Measurements from ENCODE around the gene DCLK2.

DNA sequence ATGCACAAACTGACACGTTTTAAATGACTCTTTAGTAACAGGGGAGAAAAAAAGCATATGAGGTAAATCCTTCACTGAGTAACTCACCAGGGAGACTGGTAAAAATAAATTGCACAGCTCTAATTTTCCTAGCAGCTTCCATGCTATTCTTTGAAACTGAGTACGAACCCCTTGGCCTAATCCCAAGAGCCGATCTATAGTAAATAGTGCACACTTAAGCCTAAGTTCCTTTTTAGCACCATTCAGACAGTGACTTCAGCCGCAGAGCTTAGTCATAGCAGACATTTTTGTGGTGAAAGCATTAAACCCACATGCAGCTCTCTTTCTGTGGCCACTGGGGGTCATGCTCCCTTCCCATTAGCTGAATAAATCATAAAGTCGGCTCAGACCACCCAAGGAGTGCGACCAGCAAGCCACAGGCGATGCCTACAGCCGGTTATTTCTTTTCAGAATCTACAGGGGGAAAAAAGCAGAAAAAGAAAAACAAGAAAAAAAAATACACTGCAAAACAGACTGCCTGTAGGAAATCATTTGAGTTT lies 215.8 kb upstream of the GYPA start:
- PRO-cap: unidirectional peak, plus-strand start at position 386 of the sequence

- PRO-cap: no peak
Observed at GRCh38 chr4:145182928-145183371, 2.6 kb upstream of the OTUD4 start.

DNA sequence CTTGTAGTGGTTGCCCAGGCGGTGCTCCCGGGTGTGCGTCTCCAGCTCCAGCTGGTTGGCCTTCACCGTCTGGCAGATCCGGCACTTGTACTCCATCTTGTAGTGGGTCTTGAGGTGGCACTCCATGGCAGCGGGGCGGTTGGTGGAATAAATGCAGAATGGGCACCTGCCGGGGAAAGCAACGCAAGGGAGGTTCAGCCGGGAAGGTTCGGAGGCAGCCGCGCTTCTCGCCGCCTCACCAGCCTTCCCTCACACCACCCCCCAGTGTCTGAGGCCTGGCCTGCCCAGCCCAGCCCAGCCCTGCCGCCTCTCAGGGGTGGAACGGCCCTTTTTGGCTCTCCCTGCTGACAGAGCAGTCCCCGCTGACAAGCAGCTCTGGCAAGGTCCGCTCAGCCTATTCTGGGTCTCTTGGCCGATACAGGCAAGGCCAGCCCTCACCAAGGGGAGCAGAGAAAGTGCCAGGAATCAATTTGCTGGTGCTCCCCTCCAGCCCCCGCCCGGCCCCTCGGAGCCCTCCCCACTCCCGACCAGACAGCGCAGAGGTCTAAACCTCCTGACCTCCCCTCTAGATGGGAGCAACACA lies 81.6 kb downstream of the C4orf51 start:
- PRO-cap: no peak

DNA sequence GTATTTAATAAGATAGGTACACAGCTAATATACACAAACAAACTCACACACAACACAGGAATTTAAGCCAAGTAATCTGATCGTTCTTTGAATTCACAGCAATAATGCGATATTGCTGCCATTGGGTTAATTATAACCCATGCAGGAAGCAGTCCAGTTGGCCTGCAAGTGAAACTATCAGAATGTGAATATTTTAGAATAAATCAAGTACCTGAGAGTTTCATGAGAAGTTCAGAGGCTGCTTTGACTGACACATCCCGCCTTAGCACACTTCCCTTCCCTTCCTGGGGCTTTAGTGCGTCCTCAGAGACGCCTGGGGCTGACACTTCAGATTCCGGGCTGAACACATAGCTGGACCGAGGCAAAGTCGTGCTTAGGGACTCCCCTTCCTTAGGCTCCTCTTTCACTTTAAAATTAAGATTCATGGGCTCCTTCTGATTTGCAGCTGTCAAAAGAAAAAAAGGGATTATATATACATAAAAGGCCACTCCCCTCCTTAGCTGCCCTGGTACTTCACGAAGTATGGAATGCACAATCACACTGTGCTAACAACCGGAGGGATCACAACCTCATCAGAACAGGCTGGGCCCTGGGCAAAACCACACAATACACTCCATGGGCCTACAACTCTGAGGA lies 68.5 kb downstream of the ZNF827 start:
- PRO-cap: no peak

DNA sequence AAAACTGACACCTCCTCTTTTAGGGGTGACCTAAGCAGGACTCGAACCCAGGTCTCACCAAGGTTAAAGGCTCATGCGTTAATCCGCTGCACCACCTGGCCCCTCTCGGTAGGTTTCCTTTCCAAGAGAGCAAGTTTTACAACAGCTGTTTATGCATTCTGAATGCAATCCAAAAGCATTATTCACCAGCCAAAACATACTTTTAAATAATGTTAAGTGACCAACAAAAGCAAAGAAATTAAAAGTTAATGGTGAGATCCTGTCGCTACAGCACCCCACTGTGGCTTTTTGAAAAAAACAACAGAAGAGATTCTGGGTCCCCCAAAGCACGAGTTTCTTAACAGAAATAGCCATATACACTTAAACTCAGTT lies 51.4 kb downstream of the ZNF827 start:
- PRO-cap: unidirectional peak, minus-strand start at position 107 of the sequence

GRCh38 chr4:145935596-145936443 lies 2.8 kb downstream of the ZNF827 start:
- PRO-cap: bidirectional peak, plus-strand start at chr4:145935823, minus-strand start at chr4:145935790; bidirectional peak, plus-strand start at chr4:145936193, minus-strand start at chr4:145936106

- PRO-cap: no peak
Observed at GRCh38 chr4:147231885-147232114, 249.1 kb upstream of the EDNRA start.

DNA sequence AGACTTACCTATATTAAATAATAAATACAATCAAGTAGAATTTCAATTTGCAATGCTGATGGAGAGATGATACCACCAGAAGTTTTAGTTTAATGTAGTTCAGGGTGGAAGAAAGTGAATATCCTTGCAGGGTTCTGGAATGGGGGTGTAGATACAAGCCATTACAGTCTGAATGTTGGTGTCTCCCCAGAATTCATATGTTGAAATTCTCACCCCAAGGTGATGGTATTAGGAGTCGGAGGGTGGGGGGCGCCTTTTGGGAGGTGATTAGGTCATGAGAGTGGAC lies 20.6 kb upstream of the EDNRA start:
- PRO-cap: no peak

DNA sequence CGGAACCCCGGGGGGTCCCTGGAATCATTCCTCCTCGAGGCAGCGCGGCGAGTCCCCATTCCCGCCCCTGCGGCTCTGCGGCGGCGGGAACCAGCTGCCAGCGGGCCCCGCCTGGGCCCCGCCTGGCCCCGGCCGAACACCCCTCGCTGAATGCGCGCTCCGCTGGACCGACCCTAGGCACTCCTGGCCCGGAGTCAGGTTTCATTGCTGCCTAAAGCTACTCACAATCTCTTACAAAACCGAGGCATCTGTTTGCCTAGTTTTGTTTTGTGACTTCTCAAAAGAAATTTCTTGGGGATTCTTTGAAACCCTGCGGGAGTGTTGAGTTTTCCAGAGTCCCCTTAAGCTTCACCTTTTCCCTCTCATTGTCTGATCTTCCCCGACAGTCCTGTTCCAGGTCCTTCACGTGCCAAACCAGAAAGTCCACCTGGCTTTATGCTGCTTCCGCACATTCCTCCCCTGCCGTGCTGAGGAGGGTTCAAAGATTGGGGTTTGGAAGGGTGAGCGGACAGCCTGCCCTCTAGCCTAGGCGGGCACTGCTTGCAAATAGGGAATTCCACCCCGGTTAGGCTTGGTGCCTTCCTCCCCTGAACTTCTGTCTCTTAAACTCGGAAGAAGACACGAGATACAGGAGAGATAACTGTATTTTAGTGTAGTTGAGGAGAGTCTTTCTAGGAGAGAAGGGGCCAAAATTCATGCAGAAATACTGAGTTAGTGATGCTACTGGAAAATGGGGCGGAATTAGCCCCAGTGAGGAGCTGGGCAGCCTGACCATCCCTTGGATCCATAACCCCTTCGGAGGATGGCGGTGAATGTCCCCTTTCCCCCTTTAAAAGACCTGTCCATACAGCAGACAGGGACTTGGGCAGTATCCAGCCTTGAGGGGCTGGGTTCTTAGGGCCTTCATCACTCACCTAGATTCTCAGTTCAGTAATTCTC lies 979 bp downstream of the ARHGAP10 start:
- PRO-cap: bidirectional peak, plus-strand start at position 58 of the sequence, minus-strand start at position 77 of the sequence; unidirectional peak, minus-strand start at position 77 of the sequence; bidirectional peak, plus-strand start at position 481 of the sequence, minus-strand start at position 148 of the sequence

DNA sequence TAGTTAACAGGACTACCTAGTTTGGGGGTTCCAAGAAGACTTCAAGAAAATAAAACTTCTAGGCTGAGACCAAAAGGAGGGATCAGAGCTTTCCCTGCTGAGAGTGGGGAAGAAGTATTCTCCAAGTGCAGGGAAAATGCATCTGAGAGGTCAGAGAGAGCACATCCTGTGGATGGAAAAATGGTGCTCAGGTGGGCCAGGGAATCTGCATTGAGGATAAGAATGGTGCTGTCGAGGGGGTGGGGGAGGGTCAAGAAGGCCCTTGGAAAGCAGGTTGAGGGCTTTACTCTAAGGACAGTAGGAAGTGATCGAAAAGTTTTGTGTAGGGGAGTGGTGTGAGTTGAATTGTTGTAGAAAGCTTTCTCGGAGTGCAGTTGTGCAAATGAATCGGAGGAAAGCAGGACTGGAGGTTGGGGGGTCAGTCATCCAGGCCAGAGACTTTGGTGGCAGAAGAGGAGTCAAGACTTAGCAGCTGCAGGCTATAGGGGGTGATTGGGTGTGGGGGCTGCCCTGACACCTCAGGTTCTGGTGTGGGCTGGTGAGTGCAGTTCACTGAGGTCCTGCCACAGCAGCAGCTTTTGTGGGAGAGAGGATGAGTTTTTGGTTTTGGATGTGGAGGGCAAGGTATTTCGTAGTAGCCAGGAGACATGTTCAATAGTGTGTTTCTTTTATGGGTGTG lies 12.4 kb downstream of the ARHGAP10 start:
- PRO-cap: no peak

DNA sequence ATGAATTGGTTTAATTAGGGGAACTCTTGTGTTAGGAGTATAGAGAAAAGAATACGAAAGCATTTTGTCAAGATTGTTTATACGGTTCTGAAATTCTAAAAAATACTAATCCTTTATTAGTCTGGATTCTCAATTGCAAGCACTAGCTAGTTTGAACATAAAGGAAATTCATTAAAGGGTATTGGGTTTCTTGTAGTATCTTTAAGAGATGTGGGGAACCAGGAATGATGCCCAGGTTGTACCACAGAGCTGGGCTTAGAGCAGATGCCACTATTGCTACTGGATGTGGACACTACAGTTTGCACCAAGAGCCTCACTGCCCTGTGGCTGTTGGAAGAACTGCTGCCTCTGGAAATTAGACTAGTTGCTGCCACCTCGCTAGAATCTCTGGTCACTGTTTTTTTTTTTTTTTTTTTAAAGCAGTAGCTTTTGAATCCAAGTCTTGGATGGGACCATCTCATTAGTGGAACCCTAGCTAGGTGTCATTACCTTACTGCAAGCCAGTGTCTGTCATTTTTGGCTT lies 105.4 kb downstream of the ARHGAP10 start:
- PRO-cap: no peak

DNA sequence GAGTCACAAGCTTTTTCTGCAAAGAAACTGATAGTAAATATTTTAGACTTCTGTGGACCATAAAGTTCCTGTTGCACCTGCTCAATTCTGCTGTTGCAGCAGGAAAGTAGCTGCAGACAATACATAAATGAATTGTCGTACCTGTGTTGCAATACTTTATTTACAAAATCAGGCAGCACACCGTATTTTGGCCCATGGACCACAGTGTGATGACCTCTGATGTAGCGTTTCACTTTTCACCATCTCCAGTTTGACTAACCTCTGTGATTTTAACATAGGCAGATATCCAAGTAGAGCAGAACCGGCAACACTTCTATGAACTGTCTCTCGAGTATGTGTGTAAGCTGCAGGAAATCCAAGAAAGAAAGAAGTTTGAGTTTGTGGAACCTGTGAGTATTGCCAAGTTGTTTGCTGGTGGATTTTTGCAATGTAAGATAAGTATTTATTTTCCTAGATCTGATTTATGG lies 132.7 kb downstream of the ARHGAP10 start:
- PRO-cap: no peak

DNA sequence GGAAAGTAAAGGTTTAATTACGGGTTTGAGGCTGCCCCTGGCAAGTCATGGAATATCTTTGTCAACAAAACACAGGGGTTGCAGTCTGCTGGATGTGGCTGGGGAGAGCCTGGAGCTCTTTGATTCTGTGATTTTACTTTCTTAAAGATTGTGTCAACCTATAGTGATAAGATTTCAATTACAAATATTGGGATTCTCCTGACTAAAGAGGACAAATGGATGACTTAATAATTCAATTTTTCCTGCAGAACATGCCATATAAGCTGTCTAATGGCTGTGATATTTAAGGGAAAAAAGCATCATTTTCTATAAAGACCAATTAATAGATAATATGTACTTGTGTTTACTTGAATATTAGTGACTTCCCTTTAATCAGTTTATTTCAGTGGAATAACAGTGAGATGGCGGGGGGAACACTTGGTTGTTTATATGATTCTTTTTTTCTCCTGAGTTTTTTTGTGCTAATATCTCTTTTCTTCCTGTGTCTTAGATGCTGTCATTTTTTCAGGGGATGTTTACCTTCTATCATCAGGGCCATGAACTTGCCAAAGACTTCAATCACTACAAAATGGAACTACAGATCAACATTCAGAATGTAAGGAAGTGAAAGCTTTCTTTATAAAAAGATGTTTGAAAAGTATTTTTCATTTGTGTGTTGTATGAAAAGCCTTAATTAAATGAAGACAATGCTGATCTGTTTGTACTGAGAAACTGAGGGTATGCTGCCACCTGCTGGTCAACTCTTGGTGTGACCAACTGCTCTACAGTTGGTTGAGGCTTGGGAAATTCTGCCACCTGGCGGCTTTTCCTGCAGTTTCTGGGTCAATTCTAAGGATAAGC lies 134.6 kb downstream of the ARHGAP10 start:
- PRO-cap: no peak

GRCh38 chr4:147971141-147971519 lies 239.2 kb downstream of the ARHGAP10 start:
- PRO-cap: no peak

GRCh38 chr4:148376159-148376436 lies 66.1 kb downstream of the NR3C2 start:
- PRO-cap: no peak

DNA sequence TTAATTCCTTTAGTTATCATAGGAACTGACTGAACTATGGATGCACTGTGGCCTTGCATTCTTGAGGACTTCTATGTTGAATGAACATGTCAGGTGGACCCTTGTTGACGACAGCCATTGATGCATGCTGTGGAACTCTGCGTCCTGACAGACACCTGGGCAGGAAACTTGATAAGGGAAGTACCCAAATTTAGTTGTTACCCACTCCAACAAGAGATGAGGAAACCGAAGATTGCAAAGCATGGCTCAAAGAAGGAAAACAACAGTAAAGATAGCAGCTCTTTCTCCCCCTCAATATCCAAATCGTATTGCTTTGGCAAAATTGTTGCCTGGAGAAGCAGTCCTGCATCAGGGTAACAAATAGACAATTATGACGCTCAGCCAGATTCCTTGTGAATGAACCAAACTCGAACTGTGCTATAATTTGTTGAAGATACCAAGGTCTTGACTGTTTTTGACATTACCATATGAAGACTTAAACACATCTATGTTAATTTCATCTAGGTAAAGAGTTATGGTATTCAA lies 540.1 kb upstream of the NR3C2 start:
- PRO-cap: no peak

DNA sequence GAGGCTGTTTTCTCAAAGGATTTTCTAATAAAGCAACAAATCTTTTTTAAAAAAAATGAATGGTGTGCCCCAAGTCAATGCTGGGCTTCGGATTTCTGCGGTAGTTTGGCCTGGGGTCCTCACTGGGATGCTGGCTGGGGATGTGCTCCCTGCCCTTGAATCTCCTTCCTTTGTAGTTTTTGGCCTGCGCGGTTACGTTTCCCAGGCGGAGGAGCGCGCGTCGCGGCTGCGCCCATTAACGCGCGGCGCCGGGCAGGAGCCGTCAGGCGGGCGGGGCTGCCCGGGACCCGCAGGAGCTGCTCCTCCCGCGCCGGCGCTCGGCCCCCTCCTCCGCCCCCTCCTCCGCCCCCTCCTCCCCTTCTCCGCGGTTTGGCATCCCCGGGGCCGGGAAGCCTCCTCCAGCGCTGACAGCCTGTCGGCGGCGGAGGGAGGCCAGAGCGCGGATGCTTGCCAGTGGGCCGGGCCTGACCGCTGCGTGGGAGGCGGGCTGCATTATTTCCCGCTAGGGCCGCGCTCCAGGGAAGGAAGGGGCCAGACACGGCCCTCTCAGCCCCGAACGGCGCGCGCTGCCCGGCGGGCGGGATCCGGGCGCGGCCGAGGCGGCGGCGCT lies at the start of gene DCLK2:
TSS of gene DCLK2 (plus strand) at position 534 of the 610 bp plus-strand sequence.
- PRO-cap: bidirectional peak, plus-strand start at position 401 of the sequence, minus-strand start at position 237 of the sequence

GRCh38 chr4:150510422-150510866 lies 71.5 kb upstream of the MAB21L2 start:
- PRO-cap: no peak

DNA sequence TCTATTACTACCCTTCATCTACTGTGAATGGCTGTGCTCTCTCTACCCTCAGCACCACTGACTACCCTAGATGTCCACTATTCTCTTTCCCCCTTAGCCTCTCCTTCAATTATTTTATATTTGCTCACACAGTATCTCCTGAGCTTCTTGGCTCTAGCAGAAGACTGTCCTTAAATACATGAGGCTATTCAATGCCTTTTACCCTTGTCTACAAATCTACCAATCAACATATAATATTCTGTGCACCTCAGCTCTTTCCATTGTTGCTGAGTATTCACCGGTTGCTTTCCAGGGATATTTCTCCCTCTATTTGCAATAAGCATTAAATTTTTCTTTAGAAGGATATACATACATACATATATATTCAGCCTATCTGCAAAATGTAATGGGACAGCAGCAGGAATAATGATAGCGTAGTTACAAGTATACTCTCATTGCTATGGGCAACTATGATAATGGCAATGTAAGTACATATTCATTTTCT lies 19.9 kb upstream of the MAB21L2 start:
- PRO-cap: no peak

GRCh38 chr4:150747572-150748217 lies 165.7 kb downstream of the MAB21L2 start:
- PRO-cap: no peak

All from H9 (cell line).